Measurements from ENCODE around the genes ARHGEF1, PSG1, PSG11 and CD177.

DNA sequence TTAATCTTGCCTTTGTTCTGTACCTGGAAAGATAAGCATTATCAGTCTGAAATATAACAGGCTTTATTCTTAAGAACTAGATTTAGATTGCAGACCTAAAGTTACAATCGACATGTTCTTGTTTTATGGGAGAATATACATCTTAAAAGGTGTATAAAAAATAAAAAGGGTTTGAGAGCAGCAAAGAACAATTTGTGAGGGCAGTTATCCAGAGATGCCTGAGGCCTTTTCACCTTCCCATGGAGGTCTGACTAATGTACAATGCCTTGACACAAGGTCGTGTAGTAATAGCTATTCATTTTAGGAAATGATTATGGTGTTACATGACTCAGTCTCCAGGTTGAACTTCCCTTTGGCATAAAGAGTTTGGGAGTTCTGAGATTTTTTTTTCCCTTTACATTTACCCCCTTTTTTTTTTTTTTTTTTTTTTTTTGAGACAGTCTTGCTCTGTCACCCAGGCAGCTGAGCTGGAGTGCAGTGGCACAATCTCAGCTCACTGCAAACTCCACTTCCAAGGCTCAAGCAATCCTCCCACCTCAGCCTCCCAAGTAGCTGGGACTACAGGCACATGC lies 20.1 kb downstream of the CEACAM6 start:
- PRO-cap, 2 experiments: no peak in any of the 2 experiments
- RAMPAGE, long total RNA, 5 experiments: no peak in any of the 5 experiments

DNA sequence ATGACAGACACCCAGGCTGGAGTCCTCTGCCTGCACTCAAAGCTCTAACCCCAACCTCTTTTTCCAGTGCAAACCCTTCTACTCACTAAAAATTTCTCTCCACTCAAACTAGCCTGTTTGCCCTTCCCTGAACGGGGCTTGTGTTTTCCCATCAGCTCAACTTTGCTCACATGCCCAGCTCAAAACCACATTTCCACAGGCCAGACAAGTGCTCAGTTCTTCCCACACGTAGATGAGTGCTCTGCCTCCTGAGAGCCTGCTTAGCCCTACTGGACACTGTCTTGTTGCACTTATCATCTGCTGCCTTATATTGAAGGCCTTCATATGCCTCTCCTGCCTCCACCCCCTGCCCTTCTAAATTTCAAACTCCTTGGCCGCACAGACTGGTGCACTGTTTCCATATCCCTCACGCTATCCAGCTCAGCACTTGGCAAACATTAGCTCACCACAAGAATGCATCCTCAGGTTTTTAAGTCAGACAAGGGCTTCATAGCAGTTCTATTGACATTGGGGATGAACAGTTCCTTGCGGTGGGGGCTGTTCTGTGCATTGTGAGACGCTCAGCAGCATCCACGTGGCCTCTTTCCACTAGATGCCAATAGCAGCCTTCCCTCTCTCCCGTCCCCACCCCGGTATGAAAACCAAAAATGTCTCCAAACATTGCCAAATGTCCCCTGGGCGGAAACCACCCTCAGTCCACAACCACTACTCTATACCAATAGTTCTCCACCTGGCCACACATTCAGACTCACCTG lies 3.9 kb upstream of the CEACAM3 start:
- PRO-cap, 2 experiments: no peak in any of the 2 experiments
- RAMPAGE, long total RNA, 5 experiments: no peak in any of the 5 experiments

GRCh38 chr19:41882280-41883401 lies at the start of gene ARHGEF1:
Gene ARHGEF1, plus strand, starts transcription at chr19:41883184.
- PRO-cap, 2 experiments: peak in 2 of 2 experiments; most common plus-strand start chr19:41883200 (in 2); most common minus-strand start chr19:41883111 (in 1)
- RAMPAGE, long total RNA, 5 experiments: start-site peak on the plus strand in 4 of 5 experiments, at chr19:41883179-41883240 at its widest, 226 to 1,531 reads per replicate

DNA sequence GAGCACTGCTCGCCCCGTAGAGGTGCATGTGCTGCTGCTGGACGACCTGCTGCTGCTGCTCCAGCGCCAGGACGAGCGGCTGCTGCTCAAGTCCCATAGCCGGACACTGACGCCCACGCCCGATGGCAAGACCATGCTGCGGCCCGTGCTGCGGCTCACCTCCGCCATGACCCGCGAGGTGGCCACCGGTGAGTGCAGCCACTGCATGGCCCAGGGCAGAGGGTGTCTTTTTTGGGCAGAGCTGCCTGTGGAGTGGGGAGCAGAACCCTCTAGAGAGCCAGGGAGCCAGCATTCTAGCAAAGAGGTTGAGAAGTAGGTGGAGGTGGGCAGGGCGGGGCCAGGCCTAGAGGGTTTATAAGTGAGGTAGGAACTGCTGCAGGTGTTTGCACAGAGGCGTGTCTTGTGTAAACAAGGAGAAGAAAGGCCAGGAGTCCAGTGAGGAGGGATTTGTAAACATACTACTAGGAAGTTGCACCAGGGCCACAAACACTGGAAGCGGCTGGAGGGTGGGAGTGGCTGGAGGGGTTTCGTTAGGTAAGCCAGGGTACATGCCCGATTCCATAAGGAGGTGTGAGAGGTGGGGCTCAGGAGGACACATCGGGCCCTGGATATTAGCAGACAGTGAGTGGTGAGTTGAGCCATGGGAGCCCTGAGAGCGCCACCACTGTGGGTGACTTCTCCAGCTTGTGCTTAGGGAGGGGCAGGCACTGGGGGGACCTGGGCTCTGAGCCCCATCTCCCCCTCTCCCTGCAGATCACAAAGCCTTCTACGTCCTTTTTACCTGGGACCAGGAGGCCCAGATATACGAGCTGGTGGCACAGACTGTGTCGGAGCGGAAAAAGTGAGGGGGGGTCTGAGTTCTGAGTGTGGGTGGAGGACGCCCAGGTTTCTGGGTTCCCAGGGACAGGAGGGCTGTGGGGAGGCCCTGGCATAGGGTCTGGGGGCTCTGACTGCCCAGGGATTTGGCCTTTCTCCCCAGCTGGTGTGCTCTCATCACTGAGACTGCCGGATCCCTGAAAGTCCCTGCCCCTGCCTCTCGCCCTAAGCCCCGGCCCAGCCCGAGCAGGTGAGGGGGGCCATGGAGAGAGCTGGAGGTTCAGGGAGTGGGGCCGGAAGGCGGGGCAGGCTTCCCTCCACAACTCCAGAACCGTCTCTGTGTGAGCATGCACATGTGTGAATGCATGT lies 21.6 kb downstream of the ARHGEF1 start:
- PRO-cap, 2 experiments: no peak in any of the 2 experiments
- RAMPAGE, long total RNA, 5 experiments: no peak in any of the 5 experiments

DNA sequence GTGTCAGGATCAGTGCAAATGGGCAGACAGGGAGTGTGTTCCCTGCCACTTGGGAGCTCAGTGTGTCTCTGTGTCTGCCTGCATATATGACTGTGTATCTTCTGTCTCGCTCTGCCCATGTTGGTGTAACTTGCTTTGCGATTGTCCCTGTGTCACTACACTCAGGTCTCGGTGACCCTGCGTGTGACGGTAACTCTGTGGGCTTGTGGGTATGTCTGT lies 8.1 kb upstream of the ERFL start:
- PRO-cap, 2 experiments: no peak in any of the 2 experiments
- RAMPAGE, long total RNA, 5 experiments: no peak in any of the 5 experiments

- PRO-cap, 2 experiments: peak in 1 of 2 experiments; most common plus-strand start chr19:41999042 (in 1)
- RAMPAGE, long total RNA, 5 experiments: no peak in any of the 5 experiments
These were observed 5.0 kb upstream of the ATP1A3 start for GRCh38 chr19:41998953-41999458.

DNA sequence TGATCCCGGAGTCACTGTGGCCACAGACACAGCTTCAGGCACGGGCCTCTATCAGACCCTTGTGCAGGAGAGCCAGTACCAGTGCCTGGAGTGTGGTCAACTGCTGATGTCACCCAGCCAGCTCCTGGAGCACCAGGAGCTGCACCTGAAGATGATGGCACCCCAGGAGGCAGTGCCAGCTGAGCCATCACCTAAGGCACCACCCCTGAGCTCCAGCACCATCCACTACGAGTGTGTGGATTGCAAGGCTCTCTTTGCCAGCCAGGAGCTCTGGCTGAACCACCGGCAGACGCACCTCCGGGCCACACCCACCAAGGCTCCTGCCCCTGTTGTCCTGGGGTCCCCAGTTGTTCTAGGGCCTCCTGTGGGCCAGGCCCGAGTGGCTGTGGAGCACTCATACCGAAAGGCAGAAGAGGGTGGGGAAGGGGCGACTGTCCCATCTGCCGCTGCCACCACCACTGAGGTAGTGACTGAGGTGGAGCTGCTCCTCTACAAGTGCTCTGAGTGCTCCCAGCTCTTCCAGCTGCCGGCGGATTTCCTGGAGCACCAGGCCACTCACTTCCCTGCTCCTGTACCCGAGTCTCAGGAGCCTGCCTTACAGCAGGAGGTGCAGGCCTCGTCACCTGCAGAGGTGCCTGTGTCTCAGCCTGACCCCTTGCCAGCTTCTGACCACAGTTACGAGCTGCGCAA lies 2.9 kb downstream of the ZNF574 start:
- PRO-cap, 2 experiments: no peak in any of the 2 experiments
- RAMPAGE, long total RNA, 5 experiments: start-site peak on the plus strand in 1 of 5 experiments, centred at position 609 of the sequence, 10 reads per replicate

DNA sequence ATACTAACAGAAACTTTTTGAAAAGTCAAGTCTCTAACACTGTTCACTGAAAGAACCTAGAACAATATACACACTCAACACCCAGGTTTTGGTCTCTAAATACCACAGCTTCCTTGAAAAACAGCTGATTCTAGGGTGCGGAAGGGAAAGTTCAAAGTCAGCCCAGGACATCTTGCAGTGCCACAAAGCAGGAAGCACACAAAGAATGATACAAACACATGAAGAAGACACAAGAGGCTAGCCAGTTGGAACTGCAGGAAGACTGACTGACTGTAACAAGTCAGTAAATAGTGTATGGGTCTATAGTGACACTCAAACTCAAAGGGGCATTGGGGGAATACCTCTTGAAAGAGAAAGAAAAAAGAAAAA lies 4.6 kb downstream of the DEDD2 start:
- PRO-cap, 2 experiments: no peak in any of the 2 experiments
- RAMPAGE, long total RNA, 5 experiments: no peak in any of the 5 experiments

GRCh38 chr19:42233023-42233577 lies 9.3 kb downstream of the GSK3A start:
- PRO-cap, 2 experiments: no peak in any of the 2 experiments
- RAMPAGE, long total RNA, 5 experiments: no peak in any of the 5 experiments

DNA sequence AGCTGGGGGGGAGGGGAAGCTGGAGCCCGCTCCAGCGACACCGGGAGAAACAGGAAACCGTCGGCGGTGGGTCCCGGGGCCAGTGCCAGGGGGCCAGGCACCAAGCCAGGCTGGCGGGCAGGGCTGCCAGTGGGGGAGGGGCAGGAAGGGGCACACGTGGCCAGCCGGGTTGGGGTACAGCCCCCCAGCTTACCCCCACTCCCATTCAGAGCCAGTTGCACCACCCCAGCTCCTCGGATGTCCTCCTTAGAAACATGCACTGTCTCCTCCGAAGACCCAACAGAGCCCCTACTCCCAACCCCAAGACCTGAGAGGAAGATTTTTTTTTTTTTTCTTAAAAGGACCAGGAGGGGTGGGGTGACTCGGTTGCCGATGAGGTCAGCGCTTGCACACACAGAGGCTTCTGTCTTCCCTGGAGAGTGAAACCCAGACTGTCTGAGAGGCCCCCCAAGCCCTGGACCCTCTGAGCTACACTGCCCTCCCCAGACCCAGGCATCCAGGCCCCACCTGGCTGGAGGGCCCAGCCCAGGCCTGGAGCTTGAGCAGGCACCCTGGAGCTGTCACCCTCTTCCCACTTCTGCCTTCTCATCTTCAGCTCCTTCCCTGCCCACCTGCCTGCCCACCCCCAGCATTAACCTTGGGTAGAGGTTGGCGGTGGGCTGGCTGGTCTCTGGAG lies 4.0 kb downstream of the ERF start:
- PRO-cap, 2 experiments: peak in 1 of 2 experiments; most common plus-strand start position 429 of the sequence (in 1)
- RAMPAGE, long total RNA, 5 experiments: no peak in any of the 5 experiments

GRCh38 chr19:42252137-42252588 lies 2.8 kb downstream of the ERF start:
- PRO-cap, 2 experiments: peak in 2 of 2 experiments; most common plus-strand start chr19:42252468 (in 2); most common minus-strand start chr19:42252265 (in 1)
- RAMPAGE, long total RNA, 5 experiments: no peak in any of the 5 experiments

GRCh38 chr19:42267848-42268326 lies 1.2 kb upstream of the CIC start:
- PRO-cap, 2 experiments: peak in 2 of 2 experiments; most common minus-strand start chr19:42268262 (in 2)
- RAMPAGE, long total RNA, 5 experiments: no peak in any of the 5 experiments

DNA sequence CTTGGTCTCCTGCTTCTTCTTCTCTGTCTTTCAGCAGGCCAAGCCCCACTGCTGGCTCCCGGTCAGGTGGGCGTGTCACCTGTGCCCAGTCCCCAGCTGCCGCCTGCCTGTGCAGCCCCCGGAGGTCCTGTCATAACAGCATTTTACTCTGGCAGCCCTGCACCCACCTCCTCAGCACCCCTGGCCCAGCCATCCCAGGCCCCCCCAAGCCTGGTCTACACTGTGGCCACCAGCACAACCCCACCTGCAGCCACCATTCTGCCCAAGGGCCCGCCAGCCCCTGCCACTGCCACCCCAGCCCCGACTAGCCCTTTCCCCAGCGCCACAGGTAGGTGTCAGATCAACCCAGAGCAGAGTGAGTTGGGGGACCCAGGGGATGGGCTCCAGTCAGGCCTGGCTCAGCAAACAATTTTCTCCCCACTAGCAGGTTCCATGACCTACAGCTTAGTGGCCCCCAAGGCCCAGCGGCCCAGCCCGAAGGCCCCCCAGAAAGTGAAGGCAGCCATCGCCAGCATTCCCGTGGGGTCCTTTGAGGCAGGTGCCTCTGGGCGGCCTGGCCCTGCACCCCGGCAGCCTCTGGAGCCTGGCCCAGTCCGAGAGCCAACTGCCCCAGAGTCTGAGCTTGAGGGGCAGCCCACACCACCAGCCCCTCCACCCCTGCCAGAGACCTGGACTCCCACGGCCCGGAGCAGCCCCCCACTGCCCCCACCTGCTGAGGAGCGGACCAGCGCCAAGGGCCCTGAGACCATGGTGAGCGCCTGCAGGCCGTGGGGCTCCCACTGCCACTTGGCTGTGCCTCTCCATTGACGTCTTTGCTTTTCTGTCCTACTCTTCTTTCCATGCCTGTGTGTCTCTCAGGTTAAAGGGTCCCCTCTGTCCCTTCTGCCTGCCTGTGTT lies 9.2 kb upstream of the PRR19 start:
- PRO-cap, 2 experiments: no peak in any of the 2 experiments
- RAMPAGE, long total RNA, 5 experiments: no peak in any of the 5 experiments

DNA sequence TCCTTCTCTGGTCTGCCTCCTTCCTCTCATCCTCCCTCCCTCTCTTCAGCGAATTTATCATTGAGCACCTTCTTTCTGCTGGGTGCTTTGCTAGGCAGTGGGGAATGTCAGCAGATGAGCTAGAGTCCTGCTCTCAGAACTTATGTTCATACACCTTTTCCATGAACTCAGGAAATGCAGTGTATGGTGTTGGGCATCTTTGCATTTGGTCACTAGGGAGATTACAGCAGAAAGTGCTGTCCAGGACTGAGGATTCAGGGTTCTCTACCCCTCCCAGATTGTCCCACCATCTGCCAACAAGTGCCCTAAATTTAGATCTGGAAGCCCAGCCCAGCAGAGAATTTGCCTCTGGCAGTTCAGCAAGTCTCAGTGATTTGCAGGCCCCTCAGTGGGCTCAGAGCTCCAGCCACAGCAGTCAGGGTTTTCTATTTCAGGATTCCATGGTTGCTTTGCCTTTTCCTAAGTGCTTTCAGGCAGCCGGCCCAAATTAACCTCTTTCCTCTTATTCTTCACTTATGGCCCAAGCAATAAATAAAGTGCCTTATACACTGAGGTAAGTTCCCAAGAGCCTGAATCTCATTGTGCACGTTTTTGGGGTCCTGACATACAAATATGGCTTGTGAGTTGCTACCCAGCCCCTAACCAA lies 23.4 kb downstream of the CNFN start:
- PRO-cap, 2 experiments: no peak in any of the 2 experiments
- RAMPAGE, long total RNA, 5 experiments: no peak in any of the 5 experiments

DNA sequence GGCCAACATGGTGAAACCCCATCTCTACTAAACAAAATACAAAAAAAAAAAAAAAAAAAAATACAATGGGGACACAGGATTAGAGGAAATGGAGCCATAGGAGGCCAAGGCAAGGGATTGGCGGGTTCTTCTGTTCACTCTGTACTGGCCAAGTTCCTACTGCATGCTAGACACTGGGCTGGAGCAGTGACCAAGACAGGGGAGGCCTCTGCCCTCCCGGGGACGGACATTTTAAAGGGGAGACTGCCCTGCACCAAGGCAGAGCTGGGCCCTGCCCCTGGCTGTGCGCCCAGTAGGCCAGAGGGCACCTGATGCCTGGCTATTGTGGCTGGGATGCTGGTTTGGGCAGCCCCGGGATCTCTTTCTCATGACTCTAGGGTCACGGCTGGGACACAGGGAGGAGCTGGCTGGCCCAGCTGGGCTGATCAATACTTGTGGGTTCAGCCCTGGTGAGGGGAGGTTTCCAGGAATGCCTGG lies 17.8 kb downstream of the LIPE start:
- PRO-cap, 2 experiments: no peak in any of the 2 experiments
- RAMPAGE, long total RNA, 5 experiments: no peak in any of the 5 experiments

- PRO-cap, 2 experiments: peak in 2 of 2 experiments; most common plus-strand start chr19:42423755 (in 2); most common minus-strand start chr19:42423542 (in 2)
- RAMPAGE, long total RNA, 5 experiments: start-site peak on the minus strand in 2 of 5 experiments, at chr19:42423504-42423659 at its widest, 8 to 29 reads per replicate
These were observed 4.0 kb downstream of the LIPE start for GRCh38 chr19:42422862-42423851.

DNA sequence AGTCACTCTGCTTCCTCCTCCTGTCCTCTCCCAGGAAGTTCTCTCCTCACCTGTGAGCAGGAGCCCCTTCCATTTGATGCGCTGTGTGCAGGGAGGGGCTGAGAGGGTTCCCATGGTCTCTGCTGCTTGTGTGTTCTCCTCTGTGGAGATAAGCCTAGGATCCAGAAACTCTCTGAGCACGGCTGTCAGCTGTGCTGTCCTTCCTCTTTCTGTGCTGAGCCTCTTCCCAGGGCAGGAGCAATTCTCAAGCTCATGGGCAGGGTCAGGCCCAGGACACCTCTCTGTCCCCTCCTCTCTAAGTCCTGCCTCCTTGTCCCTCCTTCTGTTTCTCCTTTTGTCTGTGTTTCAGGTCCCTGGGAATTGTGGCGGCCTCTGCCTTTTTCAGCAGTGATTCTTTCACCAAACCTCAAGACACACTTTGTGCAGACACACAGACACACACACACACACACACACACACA lies at the start of gene PSG1:
PSG1 (minus strand) TSS at position 246 of the 461 bp plus-strand sequence.
- PRO-cap, 2 experiments: no peak in any of the 2 experiments
- RAMPAGE, long total RNA, 5 experiments: no peak in any of the 5 experiments

DNA sequence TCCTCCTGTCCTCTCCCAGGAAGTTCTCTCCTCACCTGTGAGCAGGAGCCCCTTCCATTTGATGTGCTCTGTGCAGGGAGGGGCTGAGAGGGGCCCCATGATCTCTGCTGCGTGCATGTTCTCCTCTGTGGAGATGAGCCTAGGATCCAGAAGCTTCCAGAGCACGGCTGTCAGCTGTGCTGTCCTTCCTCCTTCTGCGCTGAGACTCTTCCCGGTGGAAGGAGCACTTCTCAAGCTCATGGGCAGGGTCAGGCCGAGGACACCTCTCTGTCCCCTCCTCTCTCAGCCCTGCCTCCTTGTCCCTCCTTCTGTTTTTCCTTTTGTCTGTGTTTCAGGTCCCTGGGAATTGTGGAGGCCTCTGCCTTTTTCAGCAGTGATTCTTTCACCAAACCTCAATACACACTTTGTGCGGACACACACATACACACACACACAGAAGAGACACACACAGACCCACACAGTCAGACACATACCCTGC lies at the start of gene PSG11:
PSG11 (minus strand) TSS at position 196 of the 478 bp plus-strand sequence.
- PRO-cap, 2 experiments: no peak in any of the 2 experiments
- RAMPAGE, long total RNA, 5 experiments: no peak in any of the 5 experiments

DNA sequence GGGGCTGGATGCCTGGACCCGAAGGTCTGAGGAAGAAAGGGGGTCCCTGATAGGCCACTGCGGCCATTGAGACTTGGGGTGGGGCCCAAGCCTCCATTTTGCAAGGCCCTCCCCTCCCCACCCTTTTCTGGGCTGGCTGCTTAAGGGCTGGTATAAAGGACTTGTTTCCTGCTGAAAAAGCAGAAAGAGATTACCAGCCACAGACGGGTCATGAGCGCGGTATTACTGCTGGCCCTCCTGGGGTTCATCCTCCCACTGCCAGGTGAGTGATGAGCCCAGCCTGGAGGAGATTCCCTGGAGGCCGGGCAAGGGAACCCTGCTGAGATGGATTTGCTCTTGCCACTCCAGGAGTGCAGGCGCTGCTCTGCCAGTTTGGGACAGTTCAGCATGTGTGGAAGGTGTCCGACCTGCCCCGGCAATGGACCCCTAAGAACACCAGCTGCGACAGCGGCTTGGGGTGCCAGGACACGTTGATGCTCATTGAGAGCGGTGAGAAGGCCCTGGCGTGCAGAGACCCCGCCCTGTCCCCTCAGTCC lies at the start of gene CD177:
CD177 (plus strand) TSS at position 182 of the 536 bp plus-strand sequence.
- PRO-cap, 2 experiments: no peak in any of the 2 experiments
- RAMPAGE, long total RNA, 5 experiments: no peak in any of the 5 experiments

DNA sequence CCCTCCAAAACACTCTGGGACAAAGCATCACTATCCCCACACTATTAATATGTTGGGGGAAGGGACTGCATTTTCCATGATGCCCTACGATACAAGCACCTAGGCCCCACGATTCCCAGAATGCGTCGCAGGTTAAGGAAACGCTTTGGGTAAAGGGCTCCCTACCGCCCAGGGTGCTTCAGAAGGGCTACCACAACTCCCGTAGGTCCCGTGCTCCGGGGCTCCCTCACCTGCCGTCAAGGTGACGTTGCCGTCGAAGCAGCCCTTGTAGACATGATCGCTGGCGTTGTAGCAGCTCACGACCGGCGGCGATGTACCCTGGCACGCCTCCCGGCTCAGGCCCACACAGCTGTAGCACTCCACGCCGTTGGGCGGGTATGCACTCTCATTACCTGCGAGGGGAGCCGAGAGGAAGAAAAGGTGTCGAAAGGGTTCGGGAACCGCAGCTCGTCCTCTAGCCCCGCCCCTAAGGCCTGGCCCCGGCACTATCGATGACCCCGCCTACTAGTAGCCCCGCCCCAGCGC lies 2.5 kb downstream of the LYPD3 start:
- PRO-cap, 2 experiments: peak in 2 of 2 experiments; most common minus-strand start position 452 of the sequence (in 1)
- RAMPAGE, long total RNA, 5 experiments: start-site peak on the minus strand in 1 of 5 experiments, centred at position 461 of the sequence, 9 reads per replicate

All from thyroid gland (tissue), 7 donors.